Endothelial cell (in vitro differentiated cells): ENCODE measurements around the genes ADAT2 and FUCA2.

DNA sequence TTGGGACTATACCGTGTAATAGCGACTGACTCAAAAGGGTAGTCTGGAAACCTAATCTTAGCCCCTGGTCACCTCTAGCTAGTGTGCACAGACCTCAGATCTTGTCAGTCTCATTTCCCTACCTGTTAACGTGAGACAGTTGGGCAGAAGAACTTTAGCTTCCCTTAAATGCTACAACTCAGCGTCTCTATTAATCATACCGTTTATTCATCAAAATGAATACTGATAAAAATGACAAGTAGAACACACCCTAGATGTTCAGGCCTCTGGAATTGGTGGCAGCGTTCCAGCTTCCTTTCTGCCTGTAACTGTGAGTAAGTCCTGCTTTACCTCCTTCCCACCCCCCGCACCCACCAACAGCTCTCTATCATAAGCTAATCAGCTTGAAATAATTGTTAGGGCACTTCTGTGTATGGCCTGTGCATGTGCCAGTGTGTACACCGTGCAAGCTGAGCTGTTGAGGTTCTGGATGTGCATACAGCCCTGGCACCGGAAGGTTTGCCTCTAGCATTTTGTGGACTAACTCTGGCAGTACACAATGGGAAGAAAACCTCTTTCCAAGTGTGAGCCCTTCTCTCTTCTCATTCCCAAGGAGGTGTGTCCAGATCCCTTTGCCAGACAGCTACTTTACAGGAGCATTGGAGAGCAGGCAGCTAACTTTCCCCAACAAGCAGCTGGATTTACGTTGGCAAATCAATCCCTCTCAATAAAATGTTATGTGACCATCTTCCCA is 1.0 kb upstream of the ADGRG6 start:
- PRO-cap = no peak

GRCh38 chr6:142696002-142696769 is 248.8 kb downstream of the HIVEP2 start:
- PRO-cap = no peak

- PRO-cap = no peak
Measured at GRCh38 chr6:142737273-142737870, 207.6 kb downstream of the HIVEP2 start.

DNA sequence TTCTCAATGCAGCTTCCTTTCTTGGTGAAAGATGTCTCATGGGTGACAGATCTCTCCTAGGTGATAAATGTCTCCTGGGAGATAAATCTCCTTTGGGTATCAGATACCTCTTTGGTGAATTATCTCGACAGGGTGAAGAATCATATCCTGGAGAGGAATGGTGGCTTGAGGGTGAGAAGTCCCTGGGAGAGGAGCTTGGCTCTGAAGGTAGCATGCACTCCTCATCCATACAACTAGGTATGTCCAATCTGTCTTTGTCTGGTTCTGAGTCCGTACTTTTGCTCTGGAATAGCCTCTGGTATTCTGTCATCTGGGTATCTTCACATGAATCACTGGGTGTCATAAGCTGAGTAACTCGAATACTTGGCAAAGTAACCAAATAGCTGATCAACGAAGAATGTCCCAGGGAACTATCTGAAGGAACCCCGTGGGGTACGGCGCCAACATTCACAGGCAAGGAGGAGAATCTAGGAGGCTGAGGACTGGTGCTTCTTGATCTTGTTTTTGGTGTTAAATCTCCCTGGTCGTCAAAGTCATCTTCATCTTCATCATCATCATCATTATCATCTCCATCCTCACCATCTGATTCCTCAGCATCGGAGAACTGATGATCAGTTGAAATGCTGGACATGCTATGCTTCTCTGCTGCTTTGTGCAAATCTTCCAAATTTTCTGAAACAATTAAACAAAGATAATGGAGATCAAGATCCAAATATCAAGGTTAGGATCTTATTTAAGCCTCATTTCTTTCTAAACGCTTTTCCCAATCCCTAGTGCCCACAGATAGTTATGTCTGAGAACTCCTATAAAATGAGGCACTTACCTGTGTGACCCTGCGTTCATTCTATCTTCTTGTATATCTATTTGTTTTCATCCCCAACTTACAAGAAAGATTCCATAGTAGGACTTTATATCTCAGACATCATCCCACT is 184.7 kb downstream of the HIVEP2 start:
- PRO-cap = no peak

DNA sequence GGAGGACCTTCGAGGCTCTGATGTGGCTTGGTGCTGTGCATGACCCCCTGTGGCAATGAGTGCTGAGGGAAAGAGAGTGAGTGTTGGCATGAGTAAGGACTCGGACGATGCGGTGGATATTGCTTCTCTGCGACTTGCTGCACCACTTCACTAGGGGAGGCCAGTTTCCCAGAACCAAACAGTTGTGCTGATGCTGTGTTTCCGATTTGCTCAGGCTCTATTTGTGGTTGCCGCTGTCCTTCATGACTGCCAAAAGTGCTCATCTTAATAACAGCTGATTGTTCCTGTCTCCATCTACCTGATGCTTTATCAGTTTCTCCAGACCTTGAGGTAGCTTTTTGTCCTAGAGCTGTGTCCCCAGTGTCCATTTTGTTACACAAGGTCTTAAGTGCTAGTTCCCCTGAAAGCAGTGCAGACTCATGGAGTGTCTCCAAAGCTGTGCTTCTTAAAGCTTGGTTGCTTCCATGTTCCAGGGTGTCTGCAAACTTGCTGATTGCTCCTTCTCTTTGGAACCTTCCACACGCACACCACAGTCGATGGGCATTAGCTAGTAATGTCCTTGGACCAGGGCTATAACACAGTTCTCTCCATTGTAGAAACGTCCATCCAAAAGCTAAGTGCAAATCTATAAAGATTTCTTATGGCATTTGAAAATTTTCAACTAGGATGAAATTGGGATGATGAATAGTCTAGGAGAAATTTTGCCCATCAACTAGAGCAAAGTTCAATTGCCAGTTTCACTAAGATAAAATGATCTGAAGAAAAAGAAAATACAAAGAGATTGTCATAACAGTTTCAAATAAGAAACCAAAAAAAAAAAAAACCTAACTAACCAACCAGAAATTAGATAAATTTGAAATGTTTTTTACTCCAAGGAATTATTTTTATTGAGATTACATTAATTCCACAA is 170.3 kb downstream of the HIVEP2 start:
- PRO-cap = no peak

- PRO-cap = no peak
Measured at GRCh38 chr6:142838850-142839397, 106.1 kb downstream of the HIVEP2 start.

GRCh38 chr6:142845600-142846468 is 99.1 kb downstream of the HIVEP2 start:
- PRO-cap = bidirectional peak, plus-strand start at chr6:142845728, minus-strand start at chr6:142845427; bidirectional peak, plus-strand start at chr6:142846024, minus-strand start at chr6:142845977

DNA sequence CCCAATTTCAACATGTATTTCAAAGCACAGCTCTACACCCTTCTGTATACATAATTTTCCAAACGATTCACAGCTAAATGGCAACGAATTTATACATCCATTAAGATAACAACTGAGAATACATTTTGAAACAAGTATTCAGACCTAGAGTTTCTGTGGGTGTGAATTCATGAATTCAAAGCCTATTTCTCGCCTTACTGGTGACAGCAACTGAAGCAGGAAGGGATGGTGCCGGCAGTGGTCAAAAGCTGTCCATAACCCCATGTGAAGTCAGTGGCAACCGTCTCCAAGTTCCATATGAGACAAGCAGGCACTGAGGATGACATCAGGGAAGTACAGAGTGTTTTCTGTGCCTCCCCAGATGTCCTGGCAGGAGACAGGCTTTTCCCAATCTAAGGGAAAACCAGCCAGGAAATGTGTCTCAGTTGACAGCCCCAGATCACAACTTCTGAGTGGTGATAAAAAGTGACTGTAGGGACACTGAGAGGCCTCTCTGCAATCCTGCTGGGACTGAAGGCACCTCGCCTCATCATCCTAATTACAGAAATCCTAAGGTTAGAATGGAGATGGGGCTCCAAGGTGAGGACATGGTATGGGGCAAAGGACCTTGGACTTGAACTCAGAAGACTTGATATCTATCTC is 66.6 kb downstream of the HIVEP2 start:
- PRO-cap = no peak

DNA sequence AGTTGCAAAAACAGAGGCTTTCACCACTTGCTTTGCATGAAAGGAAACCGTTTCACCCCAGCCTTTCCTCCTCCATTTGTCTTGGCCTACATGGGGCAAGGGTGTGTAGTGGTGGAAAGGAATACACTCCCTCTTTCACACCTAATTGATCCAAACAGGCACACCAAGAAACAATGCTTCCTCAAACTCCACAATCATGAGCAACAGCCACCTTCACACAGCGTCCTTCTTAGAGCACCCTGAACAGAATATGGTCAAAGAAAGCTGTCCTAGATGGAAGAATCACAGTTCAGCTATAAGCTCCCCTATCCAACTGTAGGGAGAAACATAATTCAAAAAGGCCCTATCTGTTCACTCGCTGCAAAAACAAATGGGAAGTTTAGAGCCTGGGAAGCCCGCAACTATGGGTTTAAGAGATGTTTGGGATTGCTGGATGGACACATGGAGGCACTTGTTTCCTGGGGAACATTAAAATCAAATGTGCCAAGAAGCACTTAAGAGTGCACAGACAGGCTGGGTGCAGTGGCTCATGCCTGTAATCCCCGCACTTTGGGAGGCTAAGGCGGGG is 10.1 kb downstream of the HIVEP2 start:
- PRO-cap = no peak

GRCh38 chr6:143058681-143059587 is 1.8 kb upstream of the AIG1 start:
- PRO-cap = no peak

- PRO-cap = no peak
Measured at GRCh38 chr6:143097153-143097879, 36.6 kb downstream of the AIG1 start.

GRCh38 chr6:143332930-143333561 is 117.4 kb downstream of the ADAT2 start:
- PRO-cap = no peak

DNA sequence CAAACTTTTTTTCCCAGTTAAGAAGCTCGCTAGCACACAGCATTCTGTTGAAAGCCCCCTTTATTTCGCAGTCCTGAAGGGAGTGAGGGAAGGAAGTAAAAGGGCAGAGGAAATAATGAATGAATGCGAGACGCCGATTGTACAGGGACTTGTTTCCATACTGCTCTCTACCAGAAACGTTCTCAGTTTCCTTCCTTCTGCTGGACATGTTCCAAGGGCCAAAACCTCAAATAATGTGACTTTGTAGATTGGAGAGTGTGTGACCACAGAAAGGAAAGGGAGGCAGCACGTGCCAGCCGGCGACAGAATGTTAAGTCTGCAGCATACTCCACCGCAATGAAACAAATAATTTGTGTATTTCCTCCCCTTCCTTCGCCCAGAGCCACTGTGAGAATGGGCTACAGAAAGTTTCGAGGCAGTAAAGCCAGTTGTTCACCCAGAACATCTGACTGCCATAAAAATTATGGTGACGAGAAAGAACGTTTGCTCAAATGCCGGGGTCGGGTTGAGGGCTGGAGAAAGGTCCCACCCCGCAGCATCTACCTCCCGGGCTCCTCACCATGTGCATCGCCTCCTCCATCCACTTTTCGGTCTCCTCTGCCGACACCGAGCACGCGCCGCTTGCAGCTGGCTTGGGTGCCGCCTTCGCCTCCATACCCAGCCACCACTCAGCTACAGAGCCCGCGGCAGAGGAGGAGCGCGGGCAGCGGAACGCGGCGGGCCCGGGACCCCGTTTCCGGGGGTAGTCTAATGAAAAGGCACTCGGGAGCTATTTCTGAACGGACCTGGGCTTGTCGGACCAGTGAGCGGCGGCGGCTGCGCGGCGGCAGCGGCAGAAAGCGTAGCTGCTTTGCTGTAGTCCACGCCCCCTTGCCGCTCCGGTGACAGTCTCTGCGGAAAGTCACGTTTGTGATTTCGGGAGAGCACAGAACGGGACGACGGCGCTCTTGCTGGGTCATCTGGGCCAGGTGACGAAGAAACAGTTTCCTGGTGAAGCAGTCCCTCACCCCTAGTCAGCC is at the start of gene ADAT2:
Gene ADAT2 (minus strand): TSS at position 692 of the 1,019 bp plus-strand sequence.
- PRO-cap = bidirectional peak, plus-strand start at position 158 of the sequence, minus-strand start at position 84 of the sequence; bidirectional peak, plus-strand start at position 926 of the sequence, minus-strand start at position 670 of the sequence

DNA sequence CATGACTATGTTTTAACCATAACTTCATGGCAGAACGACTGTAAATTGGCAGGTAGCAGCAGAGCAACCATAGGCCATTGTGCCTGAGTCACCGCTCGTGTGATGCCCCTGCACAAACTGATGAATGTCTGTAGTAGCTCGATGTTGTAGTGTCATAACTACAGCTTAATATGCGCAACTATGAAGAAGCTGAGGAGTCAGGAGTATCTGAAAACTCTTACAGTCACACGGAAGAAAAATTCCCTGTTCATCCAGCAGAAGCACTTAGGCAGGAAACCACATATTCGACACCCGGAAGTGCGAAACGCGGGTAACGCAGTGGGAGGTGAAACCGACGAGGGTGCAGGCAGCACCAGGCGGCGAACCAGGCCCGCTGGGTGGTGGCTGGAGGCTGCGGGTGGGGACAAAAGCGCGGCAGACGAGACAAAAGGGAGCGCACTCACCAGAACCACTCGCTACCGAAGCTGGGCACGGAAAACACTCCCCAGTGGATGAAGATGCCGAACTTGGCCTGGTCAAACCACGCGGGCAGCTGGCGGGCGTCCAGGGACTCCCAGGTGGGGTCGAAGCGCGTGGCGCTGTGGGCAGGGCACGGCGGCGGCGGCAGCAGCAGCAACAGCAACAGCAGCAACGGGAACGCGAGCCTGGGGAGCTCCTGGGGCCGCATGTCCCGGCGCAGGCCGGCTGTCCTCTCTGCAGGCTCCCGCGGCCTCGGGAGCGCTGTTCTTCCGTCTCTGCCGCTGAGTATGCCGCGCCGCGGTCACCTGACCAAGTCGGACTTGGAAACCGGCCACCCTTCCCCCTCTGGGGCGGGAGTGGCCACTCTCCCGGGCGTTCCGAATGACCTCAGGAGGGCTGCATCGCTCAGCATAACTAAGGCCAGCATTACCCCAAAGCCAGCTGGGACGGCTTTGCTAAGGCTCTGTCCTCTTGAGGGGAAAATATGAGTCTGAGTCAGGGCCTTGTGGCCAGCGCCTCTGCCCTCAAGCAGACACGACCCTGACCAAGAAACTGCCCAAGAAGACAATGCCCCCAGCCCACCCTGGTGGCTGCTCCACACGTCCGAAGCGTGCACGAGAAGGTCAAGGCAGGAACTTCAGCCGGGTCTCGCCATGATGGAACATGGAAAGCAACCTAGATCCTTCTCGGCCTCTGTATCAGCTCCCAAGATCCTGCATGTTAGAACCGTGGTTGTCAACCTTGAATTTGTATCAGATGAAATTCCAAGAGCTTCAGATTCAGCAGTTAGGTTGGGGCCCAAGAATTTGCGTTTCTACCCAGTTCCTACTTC is at the start of gene FUCA2:
Gene FUCA2 (minus strand): TSS at position 753 of the 1,291 bp plus-strand sequence.
- PRO-cap = bidirectional peak, plus-strand start at position 318 of the sequence, minus-strand start at position 234 of the sequence; bidirectional peak, plus-strand start at position 893 of the sequence, minus-strand start at position 722 of the sequence; unidirectional peak, minus-strand start at position 1,021 of the sequence

GRCh38 chr6:143594538-143595214 is 83.1 kb upstream of the PHACTR2 start:
- PRO-cap = no peak

- PRO-cap = no peak
Measured at GRCh38 chr6:143629601-143630000, 48.2 kb upstream of the PHACTR2 start.

- PRO-cap = no peak
Measured at GRCh38 chr6:143755479-143755891, 77.7 kb downstream of the PHACTR2 start.

GRCh38 chr6:143872285-143872633 is 8.0 kb downstream of the ZC2HC1B start:
- PRO-cap = no peak

DNA sequence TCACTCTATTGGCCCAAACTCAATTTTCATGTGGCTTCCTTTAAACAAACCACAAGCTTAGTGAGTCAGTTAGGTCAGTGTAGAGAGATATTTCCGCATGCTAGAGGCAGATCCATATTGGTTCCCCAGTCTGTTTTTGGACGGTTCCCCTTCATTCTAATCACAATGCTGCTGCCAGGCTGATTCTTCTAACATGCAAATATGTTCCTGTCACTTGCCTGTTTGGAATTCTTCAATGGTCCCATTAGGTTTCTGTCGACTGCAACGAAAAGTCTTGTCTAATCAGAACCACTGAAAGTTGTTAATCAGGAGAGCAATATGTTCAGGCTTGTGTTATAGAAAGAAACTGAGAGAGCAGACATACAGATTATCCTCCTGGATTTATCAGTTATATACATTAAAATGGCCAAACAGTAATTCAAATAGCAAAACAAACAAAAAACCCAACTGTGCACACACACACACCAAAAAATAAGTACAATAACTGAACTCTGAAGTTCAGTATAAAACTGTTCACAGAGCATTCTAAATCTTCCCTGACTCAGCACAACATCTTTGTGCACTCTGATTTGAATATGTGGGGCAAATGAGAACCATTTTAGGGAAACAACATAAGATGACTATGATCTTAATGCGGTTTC is 42.0 kb downstream of the PLAGL1 start:
- PRO-cap = no peak

GRCh38 chr6:144006690-144007742 is 1.0 kb downstream of the PLAGL1 start:
- PRO-cap = no peak